Omental fat pad (tissue), 4 donors: ENCODE data around the genes ADORA2B and NCOR1.

DNA sequence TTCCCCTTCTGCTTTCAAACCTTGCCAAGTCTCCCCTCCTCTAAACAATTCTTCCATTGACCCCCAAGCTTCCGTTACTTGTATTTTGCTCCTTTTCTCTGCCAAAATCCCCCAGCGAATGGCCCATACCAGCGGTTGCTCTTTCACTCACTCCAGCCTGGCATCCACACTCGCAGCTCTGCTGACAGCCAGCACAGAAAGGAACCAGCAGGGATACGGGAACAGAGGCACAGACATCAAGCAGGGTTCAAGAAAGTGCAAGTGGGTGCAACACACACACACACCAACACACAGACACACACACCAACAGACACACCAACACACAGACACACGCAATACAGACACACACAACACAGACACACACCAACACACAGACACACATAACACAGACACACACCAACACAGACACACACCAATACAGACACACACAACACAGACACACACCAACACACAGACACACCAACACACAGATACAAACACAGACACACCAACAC lies 2.7 kb downstream of the CDRT4 start:
- PRO-cap = no peak
- RAMPAGE, long total RNA, 4 experiments = no peak in any of the 4 experiments

- PRO-cap = no peak
- RAMPAGE, long total RNA, 4 experiments = start-site peak on the minus strand in 4 of 4 experiments, at chr17:15651632-15651655 at its widest, 70 to 228 reads per replicate
These were observed 32.0 kb upstream of the FBXW10B start for GRCh38 chr17:15651206-15652165.

- PRO-cap = no peak
- RAMPAGE, long total RNA, 4 experiments = no peak in any of the 4 experiments
These were observed 29.0 kb downstream of the TRIM16 start for GRCh38 chr17:15655024-15655663.

DNA sequence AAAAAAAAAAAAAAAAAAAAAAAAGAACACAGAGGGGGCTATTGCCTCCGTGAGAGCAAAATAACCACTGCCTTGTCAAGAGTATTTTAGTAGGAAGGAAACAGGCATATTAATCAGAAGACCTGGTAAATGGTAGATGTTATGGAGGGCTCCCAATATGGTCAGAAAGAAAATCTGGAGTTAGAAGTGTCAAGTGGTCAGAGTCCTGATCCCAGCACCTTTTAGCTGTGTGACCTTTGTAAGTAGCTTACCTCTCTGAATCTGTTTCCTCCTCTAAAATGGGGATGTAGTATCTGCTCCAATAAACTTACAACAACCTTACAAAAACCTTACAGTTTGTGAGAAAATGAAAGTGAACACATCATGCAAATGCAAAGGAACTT lies 23.2 kb downstream of the TRIM16 start:
- PRO-cap = no peak
- RAMPAGE, long total RNA, 4 experiments = no peak in any of the 4 experiments

- PRO-cap = no peak
- RAMPAGE, long total RNA, 4 experiments = no peak in any of the 4 experiments
These were observed at the start of gene ADORA2B for GRCh38 chr17:15944802-15945582. Gene ADORA2B, plus strand, starts transcription at chr17:15945130.

DNA sequence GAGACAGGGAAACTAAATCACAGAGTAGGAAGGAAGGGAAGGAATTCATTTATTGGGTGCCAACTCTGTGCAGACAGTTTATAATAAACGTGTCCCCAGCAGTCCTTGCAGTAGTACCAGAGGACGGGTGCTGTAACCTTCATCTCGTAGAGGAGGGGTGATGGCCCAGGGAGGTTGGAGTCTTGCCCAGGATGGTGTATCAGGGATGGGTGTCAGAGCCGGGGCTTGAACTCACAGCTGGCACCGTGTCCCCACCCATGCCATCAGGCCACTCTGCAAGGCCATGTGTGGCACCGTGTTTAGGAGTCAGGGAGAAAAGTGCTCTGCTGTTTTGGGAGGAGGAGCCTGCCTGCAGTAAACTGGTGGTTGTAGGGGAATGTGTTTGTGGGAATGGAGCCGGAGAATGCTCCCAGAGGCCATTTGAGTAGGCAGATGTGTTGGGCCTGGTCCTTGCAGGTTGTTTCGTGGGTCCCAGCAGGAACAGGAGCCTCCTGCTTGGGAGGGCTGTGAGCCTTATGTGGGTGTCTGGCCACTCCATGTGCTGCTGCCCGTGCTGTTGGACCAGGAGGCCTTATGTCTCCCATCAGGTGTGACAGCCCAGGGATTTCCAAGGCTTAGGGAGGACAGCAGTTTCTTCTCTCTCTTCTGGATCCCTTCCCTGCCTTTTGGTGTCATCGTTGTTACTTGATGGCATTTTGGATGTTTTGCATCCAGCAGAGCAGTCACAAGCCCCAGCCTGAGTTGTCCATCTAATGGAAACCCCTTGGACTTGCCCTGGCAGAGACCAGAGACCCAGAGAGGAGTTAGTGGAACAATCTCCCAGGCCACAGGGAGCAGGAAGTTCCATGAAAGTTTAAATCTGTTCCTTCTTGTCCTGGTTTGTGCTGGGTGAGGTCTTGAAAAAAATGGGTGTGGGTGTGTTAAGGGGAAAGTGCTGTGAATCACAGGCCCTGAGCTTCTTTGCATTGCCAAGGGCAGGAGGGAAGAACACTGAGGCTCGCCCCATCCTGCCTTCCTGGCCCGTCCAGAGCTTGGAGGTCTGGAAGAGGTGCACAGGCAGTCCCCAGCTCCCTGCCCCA lies 2.0 kb downstream of the ADORA2B start:
- PRO-cap = no peak
- RAMPAGE, long total RNA, 4 experiments = no peak in any of the 4 experiments

DNA sequence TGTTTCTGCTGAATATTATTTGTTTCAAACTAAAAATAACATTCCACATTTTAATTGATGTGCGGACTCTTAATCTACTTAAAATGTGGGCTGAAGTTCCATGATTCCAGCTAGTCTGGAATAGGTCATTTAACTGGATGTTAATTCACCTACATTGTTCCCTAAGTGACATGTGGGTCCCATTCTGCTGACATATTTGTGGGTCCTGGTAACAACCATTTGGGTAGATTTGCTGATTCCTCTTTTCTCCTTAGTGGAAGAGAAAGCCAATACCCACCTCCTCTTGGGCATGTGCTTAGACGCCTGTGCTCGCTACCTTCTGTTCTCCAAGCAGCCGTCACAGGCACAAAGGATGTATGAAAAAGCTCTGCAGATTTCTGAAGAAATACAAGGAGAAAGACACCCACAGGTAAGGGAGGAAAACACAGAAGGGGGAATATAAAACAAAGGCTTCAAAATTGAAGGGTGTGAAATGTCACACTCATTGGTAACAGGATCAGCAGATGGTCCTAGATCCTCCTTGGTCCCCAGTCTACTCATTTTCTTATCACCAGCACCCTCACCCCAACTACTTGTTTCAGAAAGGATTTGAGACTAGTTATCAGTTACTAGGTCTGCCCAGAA lies 25.3 kb downstream of the TTC19 start:
- PRO-cap = no peak
- RAMPAGE, long total RNA, 4 experiments = no peak in any of the 4 experiments

DNA sequence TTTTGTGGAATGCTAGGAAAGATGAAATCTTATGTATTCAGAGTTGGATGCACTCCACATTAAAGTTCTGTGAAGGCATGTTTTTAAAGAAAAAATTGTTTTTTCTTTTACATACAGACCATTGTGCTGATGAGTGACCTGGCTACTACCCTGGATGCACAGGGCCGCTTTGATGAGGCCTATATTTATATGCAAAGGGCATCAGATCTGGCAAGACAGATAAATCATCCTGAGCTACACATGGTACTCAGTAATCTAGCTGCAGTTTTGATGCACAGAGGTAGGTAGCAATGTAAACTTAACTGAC lies 26.8 kb downstream of the TTC19 start:
- PRO-cap = no peak
- RAMPAGE, long total RNA, 4 experiments = no peak in any of the 4 experiments

GRCh38 chr17:16040938-16041430 lies 41.4 kb downstream of the TTC19 start:
- PRO-cap = no peak
- RAMPAGE, long total RNA, 4 experiments = no peak in any of the 4 experiments

- PRO-cap = no peak
- RAMPAGE, long total RNA, 4 experiments = start-site peak on the minus strand in 1 of 4 experiments, at chr17:16046952-16047104 at its widest, 21 reads per replicate
These were observed 47.2 kb downstream of the TTC19 start for GRCh38 chr17:16046775-16047296.

- PRO-cap = no peak
- RAMPAGE, long total RNA, 4 experiments = no peak in any of the 4 experiments
These were observed 70.5 kb downstream of the TTC19 start for GRCh38 chr17:16070002-16070682.

GRCh38 chr17:16143051-16143892 lies 72.1 kb downstream of the NCOR1 start:
- PRO-cap = no peak
- RAMPAGE, long total RNA, 4 experiments = start-site peak on the minus strand in 1 of 4 experiments, at chr17:16143623-16143692 at its widest, 18 reads per replicate

DNA sequence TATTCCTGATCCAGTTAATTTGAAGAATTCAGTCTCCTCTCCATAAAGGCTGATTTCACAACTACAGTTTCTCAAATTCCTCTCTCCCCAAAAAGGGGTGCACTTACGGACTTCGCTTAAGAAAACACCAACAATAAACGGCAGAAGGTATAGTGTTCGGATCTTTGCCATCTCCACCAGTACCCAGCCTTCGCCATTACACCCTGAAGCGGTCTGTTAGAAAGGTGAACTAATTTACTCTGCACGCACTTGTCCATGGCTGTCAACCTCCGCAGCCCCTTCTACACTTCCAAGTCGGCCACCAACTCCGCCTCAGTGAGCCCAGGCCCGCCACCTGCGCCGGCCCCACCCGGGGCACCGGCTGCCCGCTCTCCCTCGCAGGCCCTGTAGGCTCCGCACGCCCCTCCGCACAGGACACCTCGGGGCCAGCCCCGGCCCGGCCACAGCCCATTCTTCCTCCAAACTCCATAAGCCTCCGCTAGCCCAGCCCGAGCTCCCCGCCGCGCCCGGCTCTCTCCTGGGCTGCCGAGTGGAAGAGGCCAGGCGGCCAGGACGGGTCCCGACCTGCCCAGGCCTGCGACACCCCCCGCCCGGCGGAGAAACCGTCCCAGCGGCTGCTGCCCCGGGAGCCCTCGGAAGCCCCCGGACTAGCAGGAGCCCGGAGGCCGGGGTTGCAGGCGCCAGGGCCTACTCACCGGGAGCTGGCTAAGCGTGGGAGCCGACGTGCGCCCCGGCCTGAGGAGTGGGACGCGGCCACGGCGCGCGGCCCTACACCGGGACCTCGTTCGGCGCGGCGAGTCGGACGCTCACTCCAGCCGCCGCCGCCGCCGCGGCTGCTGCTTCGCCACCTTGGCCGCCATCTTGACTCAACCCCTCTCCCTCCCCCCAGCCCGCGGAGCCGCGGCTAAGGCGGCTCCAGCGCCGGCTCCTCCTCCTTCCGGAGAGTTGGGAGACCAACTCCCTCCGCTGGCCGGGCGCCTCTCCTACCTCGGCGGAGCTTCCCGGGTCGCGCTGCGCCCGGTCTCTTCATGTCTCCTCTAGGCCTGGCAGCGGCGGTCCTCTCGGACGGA lies at the start of gene NCOR1:
NCOR1 (minus strand) TSS at position 868 of the 1,070 bp plus-strand sequence.
- PRO-cap = bidirectional peak, plus-strand start at position 1,029 of the sequence, minus-strand start at position 868 of the sequence
- RAMPAGE, long total RNA, 4 experiments = no peak in any of the 4 experiments

DNA sequence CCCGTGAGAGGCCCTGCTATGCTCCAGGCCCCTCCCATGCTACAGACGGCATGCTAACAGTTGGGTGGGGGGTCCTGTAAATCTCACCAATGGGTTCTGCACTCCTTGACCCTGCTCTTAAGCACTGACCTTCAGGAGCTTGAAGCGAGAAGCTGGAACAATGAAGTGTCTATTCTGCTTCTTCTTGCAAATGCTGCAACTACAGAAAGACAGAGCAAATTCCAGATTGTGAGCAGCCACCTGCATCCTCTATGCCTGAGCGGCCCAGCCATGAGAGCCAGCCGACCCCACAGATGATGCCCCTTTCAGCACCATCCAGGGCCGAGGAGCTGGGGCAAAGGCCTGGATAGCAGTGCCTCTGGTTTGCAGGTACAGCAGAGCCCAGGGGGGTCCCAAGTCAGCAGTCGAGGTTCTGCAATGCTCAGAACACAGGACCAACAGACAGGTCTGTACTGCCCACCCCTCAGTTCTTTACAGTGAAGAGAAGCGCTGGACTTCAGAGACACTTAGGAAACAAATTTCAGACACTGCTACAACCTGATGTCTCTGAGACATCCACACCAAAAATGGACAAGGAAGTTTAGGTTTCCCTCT lies 4.7 kb downstream of the CENPV start:
- PRO-cap = no peak
- RAMPAGE, long total RNA, 4 experiments = no peak in any of the 4 experiments

GRCh38 chr17:16374123-16374634 lies 6.7 kb upstream of the UBB start:
- PRO-cap = no peak
- RAMPAGE, long total RNA, 4 experiments = no peak in any of the 4 experiments

DNA sequence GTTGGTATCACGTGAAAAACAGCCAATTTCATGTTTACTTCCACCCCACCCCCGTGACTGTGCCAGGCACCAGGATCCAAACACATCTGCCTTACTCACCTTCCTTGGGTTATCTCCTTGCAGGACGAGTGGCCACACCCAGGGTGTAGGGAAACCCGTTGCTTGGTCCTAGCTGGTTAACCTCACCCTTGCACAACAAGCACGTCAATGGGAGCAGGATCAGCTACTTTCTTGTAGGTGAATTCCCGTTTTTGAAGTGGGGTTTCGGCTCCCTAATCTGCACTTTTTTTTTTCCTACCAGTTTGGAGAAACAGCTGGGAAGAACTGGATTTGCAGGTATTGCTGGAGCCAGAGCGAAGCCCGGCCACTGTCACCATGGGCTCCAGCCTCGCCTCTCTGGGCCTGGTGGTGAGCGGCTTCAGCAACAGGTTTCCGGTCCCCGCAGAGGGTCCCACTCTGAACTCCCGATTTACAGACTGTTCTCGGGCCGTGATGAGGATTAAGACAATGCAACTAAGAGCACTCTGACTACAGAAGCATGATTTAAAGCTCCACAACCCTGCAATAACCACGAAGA lies 2.1 kb upstream of the UBB start:
- PRO-cap = no peak
- RAMPAGE, long total RNA, 4 experiments = no peak in any of the 4 experiments

DNA sequence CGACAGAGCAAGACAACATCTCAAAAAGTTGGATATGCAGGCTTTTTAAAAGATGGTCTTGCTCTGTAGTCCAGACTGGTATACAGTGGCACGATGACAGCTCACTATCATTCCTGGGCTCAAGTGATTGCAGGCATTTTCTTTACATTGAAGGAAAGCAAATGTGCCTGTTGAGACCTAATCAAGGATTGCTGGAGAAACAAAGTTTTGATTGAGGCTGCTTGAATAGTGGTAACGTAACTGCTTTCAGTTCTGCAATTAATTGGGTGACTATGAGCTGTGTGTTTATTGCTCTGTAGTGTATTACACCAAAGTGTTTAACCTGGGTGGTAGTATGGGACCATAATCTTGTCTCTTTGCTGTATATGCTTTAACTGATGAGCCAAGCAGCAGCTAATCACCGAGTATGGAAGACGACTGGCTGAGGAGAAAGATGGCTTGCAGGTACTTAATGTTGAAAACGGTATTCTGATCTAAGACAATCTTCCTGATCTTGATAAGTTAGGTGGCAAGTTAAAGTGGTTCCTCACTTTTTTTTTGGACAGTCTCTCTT lies 2.4 kb downstream of the UBB start:
- PRO-cap = no peak
- RAMPAGE, long total RNA, 4 experiments = no peak in any of the 4 experiments

DNA sequence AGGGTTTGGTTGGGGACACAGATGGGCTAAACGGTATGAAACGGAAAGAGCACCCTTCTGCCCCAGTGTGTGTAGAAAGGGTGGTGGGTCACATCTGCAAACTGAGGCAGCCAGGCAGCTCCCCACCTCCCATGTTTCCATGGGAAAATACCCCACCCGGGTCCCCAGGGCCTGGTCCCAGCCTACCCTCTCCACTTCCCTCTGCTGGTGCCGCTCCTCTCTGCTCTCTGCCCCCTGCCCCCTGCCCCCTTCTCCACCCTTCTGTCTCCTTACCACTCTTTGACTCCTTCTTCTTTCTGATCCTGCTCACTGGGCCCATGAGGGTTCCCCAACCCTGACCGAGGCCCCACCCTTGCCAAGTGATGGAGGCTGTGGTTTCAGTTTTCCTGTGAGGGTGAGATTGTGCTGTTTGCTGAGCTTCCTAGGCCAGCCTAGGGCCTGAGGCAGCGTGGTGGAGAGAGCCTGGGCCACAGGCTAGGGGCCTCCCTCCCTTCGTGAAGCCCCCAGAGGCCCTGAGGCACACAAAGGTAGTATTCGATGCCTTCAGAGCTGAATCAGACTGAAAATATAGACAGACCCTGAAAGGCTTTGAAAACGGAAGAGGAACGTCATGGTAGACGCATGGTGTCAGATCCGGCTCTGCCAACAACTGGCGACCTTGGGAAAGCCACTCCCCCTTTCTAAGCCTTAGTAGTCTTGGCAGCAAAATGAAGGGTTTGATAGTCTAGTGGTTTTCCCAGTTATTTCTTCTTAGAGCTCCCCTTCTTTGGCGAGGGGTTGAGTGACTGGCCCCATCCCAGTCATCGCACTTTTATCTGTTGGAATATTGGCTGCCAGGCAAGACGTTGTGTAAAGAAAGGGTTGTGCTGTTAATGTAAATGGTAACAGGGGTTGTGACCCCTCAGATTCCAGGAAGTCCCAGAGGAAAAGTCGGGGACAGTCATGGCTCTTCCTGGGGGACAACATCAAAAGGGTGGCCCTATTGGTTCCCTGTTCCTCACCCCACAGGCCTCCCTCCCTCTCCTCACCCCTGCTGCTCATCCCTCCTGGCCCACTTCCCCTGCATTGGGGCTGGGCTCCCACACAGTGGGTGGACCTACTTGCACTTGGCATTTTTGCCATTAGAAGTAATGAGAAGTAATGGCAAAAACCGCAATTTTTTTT lies 1.1 kb downstream of the TRPV2 start:
- PRO-cap = no peak
- RAMPAGE, long total RNA, 4 experiments = start-site peak on the minus strand in 1 of 4 experiments, centred at position 559 of the sequence, 12 reads per replicate

GRCh38 chr17:16440655-16441673 lies 25.6 kb downstream of the TRPV2 start:
- PRO-cap = no peak
- RAMPAGE, long total RNA, 4 experiments = no peak in any of the 4 experiments

DNA sequence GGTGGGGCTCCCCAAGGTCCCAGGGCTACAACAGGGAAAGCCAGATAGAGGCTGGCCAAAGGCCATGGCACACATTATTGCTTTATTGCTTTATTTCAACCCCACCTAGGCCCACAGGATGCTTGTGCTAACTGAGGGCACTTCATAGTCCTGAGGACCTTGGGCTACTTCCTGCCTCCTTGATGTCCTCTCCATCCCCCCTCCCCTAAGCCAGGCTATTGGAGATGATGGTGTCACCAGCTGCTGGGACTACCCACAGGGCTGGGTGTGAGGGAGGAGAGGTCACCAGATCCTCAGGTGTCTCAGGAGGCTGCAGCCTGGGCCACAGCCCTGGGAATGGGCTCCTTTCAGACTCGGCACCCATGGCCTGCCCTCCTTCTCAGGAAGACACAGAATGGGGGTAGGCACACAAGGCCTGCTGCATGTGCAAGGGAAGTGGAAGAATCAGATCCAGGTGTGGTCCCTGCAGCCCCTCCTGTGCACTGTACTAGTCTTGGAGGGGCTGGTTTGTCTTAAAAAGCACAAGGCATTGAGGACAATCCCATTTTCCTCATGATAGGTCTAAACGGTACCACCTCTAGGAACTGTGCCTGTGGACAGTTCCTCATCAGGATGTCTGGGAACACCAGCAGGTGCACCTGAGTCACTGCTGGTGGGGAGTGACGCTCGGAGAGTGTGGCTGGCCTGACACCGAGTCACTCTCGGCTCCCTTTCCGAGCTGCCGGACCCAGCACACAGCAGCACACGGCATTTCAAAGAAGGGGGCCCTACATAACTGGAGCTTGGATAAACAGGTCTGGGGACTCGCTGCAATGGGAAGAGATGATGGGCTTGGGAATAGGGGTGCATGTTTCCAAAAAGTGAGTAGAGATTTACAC lies 25.8 kb downstream of the LRRC75A start:
- PRO-cap = no peak
- RAMPAGE, long total RNA, 4 experiments = no peak in any of the 4 experiments